Myometrial cell (primary cell): ENCODE measurements around a stretch of chr9.

GRCh38 chr9:87500326-87501183, 2.9 kb downstream of the DAPK1 start:
- RAMPAGE, long total RNA: no peak

GRCh38 chr9:87513893-87514517, 16.3 kb downstream of the DAPK1 start:
- RAMPAGE, long total RNA: no peak

DNA sequence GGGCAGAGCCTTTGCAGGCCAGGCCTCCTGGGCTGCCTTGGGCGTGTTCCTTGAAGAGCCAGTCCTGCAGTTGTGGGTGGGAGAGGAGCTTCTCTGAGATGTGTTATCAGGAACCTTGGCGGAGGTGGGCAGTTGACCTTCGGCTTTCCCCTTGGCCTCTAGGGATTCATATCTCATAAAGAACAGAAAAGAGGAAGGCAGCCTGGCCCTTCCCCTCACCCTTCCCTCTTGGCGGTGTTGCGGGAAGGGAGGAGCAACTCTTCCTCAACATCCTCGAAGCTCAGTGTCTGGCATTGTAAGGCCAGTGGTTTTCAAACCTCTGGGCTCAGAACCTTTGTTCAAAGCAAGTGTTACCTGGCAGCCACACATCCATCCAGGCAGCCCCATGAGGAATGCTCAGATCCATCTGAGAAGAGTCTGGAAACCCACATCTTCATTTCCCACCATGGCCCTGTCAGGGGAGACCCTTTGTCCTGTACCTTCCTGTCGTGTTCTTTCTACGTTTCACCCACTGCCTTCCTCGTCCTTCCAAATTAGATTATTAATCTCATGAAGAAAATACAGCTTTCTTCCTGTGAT, 59.3 kb downstream of the DAPK1 start:
- RAMPAGE, long total RNA: no peak

DNA sequence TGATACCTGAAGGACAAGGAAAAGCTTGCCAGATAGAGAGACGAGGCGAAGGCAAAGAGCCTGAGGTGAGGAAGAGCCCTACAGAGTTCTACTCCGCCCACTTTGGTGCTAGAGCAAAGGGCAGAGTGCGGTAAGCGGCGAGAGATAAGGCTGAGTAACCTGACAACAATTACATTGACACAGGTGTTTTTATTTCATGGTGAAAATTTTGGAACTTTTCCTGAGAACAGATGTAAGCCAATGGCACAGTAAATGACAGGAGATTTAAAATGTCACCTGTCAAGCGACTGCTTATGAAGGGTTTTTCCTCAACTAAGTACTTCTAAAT, 21.5 kb upstream of the ENSG00000283205 start:
- RAMPAGE, long total RNA: no peak

GRCh38 chr9:88193620-88194145, 55.4 kb upstream of the SPATA31C2 start:
- RAMPAGE, long total RNA: no peak

GRCh38 chr9:88587315-88587554, 52.3 kb downstream of the NXNL2 start:
- RAMPAGE, long total RNA: no peak

GRCh38 chr9:88742441-88743007, 207.5 kb downstream of the NXNL2 start:
- RAMPAGE, long total RNA: no peak

GRCh38 chr9:88921956-88922383, 69.3 kb upstream of the S1PR3 start:
- RAMPAGE, long total RNA: no peak

- RAMPAGE, long total RNA: no peak
Observed at GRCh38 chr9:88989086-88989603, 2.1 kb upstream of the S1PR3 start.

DNA sequence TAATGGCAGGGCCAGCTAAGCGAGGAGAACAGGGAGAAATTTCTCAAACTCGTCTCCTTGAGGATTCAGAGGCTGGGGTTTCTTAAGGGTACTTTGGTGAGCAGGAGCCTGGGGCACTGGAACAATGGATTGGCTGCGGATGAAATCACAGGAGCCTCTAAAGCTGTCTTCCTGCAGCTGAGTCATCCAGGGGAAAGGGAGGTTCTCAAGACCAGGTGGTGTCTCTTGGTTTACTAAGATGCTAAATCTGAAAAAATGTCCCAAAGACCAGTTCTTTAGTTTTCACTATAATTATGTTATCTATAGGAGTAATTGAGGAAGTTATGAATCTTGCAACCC, 63.5 kb upstream of the CKS2 start:
- RAMPAGE, long total RNA: no peak

- RAMPAGE, long total RNA: no peak
Observed at GRCh38 chr9:89362892-89363257, 44.6 kb downstream of the SECISBP2 start.

DNA sequence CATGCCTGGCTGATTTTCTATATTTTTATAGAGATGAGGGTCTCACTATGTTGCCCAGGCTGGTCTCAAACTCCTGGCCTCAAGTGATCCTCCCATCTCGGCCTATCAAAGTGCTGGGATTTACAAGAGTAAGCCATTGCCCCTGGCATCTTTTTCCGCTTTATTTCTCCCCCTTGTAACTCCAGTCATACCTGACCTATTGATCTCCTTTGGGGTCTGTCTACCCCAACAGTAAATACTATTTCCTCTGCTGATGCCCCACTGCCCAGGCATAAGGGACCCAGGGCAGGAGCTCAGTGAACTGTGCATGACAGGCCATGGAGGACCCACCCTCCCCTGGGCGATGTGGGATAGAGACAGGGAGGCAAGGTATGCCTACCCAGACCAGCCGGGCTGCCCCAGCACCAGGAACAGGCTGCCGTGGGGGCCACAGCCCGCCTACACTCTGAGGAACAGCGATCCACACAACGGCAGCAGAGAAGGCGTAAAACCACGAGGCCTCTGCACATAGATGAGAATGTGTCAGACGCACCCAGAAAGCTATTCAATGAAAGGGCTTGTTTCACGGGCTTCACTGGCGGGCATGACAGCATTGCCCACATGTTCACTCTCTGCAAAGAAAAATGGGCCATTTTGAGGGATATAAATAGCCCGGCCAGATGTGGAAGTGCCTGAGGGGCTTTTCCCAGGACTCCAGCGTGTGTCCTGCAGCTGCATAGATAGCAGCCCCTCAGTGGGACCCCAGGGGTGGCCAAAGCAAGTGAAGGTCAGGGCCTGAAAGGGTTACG, 49.6 kb downstream of the SEMA4D start:
- RAMPAGE, long total RNA: no peak

GRCh38 chr9:89542385-89542844, 44.5 kb upstream of the SEMA4D start:
- RAMPAGE, long total RNA: no peak

DNA sequence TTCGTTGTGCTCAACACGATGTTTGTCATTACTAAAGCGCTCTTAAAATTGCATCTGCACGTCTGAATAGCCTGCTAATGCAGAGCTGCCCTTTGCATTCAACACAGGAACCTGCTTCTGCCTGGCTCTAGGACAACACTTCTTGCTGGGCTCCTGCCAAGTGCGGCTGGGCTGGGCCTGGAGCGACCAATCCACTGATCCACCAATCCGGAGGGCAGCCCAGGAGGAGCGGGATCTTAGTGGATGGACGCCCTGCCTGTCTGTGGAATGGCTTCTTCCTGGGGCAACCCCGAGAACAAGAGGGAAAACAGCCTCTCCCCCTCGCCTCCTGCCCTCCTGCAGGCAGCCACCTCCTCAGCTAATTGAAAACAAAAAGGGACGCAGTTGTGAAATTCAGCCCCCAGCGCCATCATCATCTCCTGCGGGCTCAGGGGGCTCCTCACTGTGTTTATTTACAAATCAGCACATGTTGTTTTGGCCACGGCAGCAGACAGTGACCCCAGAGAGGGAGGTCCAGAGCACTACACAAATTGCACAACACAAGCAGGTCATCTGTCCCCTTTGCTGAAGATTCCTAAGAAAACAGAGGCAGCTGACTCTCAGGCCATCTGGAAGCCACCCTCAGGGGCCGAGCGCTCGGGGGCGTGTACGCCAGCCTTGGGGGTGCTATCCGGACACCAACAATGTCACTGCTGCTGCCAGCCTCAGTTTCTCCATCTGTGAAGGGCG, 57.3 kb downstream of the GADD45G start:
- RAMPAGE, long total RNA: no peak

GRCh38 chr9:89675389-89675926, 70.6 kb downstream of the GADD45G start:
- RAMPAGE, long total RNA: no peak

DNA sequence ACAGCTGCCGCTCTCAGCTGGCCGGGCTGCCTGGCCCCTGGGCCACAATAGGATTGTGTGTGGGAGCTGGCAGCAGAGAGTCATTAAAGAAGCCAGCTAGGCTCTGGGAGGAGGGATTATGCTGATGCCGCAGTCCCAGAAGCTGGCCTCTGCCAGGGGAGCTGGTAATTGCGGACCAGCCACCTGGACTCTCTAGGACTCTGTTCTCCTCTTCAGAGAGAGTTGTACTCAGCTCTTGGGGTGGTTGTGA, 145.5 kb downstream of the GADD45G start:
- RAMPAGE, long total RNA: no peak

- RAMPAGE, long total RNA: no peak
Observed at GRCh38 chr9:89941994-89942309, 337.1 kb downstream of the GADD45G start.

- RAMPAGE, long total RNA: no peak
Observed at GRCh38 chr9:90044563-90045026, 439.8 kb downstream of the GADD45G start.

DNA sequence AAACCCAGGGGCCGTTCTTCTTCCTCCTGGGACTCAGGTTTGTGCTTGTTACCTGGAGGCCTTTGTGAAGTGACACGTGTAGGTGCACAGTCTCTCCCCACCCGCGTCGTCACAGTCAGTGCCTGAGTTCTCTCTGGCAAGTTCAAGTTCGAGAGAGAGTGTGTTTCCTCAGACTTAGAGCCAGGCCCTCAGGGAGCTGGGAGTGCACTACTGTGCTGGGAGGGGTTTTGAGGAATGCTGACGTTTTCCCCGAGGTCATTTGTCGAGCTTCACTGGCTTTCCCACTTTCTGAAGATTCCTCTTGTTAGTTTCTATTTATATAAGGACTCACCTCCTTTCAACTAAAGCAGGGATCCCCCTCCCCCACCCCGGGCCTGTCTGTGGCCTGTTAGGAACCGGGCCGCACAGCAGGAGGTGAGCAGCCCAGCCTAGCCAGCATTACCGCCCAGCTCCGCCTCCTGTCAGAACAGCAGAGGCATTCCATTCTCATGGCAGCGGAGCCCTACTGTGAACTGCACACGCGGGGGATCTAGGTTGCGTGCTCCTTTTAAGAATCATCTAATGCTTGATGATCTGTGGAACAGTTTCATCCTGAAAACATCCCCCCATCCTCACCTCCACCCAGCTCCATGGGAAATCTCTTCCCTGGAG, 209.1 kb downstream of the DIRAS2 start:
- RAMPAGE, long total RNA: no peak

GRCh38 chr9:90800558-90800959, 1.1 kb upstream of the SYK start:
- RAMPAGE, long total RNA: no peak